Heart (tissue), 3 donors: ENCODE measurements around a stretch of chr7.

DNA sequence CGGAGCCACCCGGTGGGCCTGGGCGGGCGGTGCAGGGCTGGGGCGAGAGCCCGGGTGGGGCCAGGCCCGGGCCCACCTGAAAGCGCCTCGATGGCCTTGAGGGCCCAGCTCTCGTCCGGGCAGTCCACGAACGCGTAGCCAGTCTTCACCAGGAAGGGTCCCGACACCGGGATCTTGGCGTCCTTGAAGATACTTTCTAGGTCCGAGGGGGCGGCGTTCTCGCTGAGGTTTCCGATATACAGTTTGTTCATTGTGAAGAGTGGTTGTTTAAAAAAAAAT, 492 bp downstream of the IGF2BP3 start:
- RAMPAGE, long total RNA, 2 experiments, result no peak in any of the 2 experiments

- RAMPAGE, long total RNA, 2 experiments, result no peak in any of the 2 experiments
These were observed 15.5 kb downstream of the TRA2A start for GRCh38 chr7:23516264-23516679.

DNA sequence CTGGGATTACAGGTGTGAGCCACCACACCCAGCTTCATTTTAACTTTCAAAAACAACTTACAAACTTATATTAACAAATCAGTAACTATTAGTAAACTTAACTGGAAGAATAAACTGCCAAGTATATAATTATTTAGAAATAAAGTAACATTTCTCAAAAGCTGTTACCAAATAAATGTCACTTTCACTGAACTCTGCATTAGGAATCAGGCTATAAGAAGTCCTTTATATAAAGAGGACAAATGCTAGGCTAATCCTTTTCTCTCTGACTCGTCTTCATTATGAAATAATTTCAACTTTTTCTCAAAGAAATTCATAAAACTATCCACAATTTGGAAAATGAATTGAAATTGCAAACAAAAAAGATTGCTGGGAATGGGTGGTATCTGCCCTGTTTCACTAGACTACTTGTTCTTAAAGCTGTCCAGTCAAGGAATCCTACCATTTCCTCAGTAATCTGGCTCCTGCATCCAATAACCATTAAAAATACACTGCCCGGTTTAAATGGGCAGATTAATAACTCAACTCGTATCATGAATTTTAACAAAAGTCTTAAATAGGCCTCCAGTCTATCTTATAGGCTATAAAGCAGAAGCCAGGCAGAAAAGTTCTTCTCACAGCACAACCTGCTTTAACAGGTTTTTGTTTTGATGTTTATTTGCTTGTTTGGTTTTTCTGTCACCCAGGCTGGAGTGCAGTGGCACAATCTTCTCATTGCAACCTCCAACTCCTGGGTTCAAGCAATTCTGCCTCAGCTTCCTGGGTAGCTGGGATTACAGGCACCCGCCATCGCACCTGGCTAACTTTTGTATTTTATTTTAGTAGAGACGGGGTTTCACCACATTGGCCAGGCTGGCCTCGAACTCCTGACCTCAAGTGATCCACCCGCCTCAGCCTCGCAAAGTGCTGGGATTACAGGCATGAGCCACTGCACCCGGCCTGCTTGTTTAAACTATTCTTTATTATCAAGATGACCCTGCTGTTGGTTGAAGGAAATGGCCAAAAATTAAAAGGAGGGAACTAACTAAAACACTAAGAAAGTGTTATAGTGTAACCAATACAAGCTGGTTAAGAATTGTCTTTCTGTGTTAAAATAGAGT, 6.5 kb downstream of the TRA2A start:
- RAMPAGE, long total RNA, 2 experiments, result no peak in any of the 2 experiments

GRCh38 chr7:24572143-24572847, 957 bp upstream of the PALS2 start:
- RAMPAGE, long total RNA, 2 experiments, result no peak in any of the 2 experiments

- RAMPAGE, long total RNA, 2 experiments, result no peak in any of the 2 experiments
These were observed 30.8 kb downstream of the PALS2 start for GRCh38 chr7:24603773-24604665.

GRCh38 chr7:24689132-24689677, 68.1 kb downstream of the GSDME start:
- RAMPAGE, long total RNA, 2 experiments, result no peak in any of the 2 experiments

- RAMPAGE, long total RNA, 2 experiments, result no peak in any of the 2 experiments
These were observed 15.3 kb downstream of the GSDME start for GRCh38 chr7:24741794-24742542.

DNA sequence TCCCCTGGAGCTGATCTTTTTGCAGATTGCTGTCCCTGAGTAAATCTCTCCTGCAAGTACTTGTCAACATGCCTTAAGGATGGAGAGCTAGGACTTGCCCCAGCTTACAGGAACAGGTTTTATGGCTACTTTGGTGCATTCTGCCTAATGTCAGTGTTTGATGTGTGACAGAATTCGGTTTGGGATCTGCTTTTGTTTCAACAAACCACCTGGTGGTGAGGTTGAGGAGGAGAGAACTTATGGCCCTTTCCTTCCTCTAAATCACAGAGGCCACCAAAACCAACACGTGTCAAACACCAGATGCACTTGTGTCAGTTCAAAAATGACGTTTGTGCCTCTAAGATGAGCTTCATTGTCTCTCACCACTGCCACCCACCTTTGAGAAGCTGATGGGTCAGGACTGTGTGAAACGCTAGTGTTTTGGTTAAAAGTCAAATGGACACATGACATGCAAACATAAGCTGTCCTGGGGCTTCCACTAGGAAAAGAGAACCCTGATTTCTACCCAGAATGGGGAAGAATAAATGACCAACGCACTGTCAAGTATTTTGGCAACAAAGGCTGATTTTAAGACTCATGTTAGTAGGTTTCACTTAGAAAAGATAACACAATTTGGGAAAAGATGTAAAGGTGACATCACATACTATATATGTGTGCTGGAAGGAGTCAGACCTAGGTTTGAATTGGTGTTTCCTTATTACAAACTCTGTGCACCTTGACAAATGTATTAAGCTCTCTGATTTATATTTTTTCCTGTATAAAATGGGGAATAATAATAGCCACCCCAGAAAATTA, 83.8 kb downstream of the OSBPL3 start:
- RAMPAGE, long total RNA, 2 experiments, result no peak in any of the 2 experiments

DNA sequence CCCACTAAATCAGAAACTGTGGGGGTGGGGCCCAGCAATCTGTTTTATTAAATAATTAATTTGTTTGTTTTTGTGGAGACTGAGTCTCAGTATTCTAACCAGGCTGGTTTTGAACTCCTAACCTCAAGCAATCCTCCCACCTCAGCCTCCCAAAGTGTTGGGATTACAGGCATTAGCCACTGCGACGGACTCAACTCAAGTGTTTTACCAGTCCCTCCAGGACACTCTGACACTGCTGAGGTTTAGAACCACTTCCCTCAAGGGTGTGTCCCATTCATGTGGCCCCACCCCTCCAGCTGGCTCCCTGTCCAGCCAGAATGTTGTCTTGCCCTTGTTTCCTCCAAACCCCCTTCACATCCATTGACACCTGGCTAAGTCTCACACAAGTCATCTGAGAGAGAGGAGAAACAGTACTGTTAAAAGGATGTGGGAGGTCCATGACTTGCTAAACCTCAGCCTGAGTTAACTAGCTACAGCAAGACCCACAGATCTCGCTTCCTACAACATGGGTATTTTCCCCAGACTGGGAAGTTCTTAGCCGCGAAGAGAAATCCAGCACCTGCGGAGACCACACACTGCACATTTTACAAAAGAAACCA, 14.2 kb downstream of the OSBPL3 start:
- RAMPAGE, long total RNA, 2 experiments, result no peak in any of the 2 experiments

DNA sequence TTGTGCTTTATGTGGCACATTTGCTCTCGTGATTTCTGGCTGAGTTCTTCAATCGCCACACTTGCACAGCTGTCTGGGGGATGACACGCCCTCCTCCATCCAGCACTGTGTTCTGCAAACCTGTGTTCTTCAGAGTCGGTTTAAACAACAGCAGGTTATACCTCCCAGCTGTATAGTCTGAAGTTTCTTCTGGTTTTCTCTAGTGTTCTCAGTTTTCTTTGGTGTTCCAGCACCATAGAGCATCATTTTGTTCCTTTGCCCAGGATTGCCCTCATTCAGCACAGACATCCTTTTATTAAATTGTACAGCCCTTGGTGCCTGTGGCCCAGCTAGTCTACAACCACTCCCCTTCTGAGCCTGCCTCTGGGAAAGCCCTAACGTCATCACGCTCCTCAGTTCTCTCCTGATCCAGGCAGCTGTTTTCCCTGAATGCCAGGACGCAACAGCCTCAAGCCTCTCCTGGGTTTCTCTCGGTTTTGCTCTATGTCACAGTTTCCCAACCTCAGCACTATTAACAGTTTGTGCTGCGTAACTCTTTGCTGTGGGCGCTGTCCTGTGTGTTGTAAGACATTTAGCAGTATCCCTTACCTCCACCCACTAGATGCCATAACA, 226.1 kb upstream of the NPVF start:
- RAMPAGE, long total RNA, 2 experiments, result no peak in any of the 2 experiments

DNA sequence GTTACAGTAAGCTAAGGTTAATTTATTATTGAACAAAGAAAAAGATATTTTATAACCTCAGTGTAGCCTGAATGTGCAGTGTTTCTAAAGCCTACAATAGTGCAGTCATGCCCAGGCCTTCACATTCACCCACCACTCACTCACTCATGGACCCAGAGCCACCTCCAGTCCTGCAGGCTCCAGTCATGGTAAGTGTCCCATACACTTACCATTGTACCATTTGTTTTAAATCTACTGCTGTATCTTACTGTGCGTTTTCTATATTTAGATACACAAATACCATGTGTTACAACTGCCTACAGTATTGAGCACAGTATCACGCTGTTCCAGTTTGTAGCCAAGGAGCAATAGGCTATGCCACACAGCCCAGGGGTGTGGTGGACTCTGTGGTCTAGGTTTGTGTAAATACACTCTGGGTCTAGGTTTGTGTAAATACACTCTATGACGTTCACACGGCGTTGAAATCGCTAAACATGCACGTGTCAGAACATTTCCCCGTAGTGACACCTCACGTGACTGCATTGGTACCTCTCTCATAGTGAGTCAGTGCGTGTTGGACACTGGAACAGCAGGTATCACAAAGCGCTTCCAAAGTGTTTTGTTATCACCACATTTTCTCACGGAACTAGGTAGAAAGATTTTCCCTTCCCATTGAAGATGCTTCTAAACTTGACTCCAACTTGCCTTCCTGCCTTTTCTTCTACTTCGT, 340.1 kb upstream of the NPVF start:
- RAMPAGE, long total RNA, 2 experiments, result no peak in any of the 2 experiments

DNA sequence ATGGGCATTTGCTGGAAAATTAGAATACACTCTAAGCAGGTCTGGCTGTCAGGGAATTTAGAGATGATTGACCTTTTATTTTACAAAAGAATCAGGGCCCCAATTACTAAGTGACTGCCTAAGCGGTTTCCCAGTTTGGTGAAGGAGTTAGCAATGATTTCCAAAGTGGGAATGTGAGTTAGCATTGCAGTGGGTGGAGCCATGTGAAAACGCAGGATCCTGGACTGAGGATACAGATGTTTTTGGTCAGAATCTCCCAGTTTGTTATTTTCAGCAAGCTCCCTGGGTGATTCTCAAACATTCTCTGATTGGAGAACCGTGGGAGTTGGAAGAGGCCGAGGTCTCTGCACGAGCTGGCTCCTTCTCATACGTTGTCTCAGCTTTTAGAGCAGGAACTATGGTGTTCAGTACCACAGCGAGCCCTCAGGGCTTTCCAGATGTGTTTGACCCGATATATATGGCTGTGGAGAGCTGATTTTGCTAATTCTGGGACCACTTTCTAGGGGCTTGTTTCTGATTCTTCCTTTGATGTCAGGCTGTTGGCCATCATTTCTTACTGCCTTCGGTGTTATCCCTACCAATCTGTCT, 396.5 kb upstream of the NPVF start:
- RAMPAGE, long total RNA, 2 experiments, result no peak in any of the 2 experiments

DNA sequence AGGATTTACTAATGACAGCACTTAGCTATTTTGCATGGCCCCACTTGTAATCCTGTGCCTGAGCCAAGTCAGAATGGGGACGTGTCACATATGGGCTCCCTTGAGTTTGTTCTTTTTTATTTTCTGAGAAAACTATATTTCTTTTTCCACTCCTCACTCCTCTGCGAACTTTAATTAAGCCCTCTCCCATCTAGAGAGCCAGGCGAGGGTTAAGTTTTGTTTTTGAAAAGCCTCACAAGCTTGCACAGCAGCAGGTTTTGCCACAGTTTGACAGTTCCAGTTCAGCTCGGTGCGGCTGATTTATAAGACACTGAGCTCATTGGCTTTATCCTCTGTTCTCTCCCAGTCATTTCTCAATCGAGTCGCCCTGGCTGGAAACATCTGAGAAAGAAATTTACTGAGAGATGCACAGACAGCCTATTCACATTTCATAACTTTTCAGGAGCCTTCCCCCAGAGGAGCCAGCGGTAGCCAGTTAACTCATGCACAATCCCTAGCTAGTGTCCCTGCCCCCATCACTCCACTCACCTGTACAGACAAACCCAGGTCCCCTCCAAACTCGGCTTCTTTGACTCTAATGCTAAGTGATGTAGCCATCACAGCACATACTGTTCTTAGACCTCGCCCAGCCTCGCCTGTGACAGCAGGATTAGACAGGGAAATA, 442.0 kb upstream of the NPVF start:
- RAMPAGE, long total RNA, 2 experiments, result no peak in any of the 2 experiments

GRCh38 chr7:25750528-25751316, 401.3 kb upstream of the NFE2L3 start:
- RAMPAGE, long total RNA, 2 experiments, result no peak in any of the 2 experiments

- RAMPAGE, long total RNA, 2 experiments, result no peak in any of the 2 experiments
These were observed 21.9 kb downstream of the HNRNPA2B1 start for GRCh38 chr7:26178571-26179187.

- RAMPAGE, long total RNA, 2 experiments, result no peak in any of the 2 experiments
These were observed 19.8 kb downstream of the HNRNPA2B1 start for GRCh38 chr7:26180550-26181258.

DNA sequence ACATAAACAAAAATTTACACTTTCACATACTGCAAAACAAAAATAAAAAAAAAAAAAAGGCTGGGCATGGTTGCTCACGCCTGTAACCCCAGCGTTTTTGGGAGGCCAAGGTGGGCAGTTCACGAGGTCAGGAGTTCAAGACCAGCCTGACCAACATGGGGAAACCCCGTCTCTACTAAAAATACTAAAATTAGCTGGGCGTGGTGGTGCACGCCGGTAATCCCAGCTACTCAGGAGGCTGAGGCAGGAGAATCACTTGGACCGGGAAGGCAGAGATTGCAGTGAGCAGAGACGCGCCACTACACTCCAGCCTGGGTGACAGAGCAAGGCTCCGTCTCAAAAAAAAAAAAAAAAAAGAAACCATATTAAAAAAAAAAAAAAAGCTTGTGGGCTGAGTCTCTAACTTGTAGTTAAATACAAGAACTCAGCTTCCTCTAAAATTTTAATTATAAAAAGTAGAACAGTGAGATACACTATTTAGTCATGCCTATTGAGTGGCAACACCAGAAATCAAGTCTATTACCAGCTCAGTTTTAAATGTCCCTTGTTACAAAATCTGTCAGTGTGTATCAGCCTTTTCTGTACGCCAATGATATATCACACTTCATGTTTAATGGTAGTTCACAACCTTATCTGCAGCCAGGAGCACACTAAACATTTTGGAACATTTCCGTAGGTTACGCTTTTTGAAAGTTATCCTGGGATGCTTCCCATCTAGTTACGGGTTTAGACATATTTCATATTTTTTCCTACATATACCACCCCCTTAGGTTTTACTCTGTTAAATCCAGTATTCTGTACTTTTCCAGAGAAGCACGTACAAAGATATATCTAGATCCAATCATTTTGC, 5.6 kb downstream of the HNRNPA2B1 start:
- RAMPAGE, long total RNA, 2 experiments, result no peak in any of the 2 experiments

DNA sequence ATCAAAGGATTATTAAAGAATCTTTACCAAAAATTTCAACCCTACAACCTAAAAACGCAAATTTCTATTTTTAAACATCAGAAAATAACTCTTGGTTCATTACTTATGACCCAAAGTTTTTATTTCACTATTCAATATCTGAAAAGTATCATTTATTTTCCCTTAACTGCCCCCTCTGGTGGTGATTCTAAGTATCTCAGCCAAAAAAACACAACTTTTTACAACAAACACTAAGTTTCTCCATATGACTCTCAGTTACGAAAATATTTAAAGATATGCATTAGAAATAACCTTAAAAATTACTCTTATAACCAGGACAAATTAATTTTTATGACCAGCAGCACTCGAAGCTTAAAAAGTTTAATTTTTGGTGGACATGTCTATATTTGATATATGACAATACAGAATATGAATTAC, 2.5 kb downstream of the HNRNPA2B1 start:
- RAMPAGE, long total RNA, 2 experiments, result no peak in any of the 2 experiments

- RAMPAGE, long total RNA, 2 experiments, result no peak in any of the 2 experiments
These were observed 42.6 kb downstream of the CBX3 start for GRCh38 chr7:26243906-26244732.

GRCh38 chr7:26332726-26333282, 41.1 kb downstream of the SNX10 start:
- RAMPAGE, long total RNA, 2 experiments, result no peak in any of the 2 experiments